Paraaortic lymph node (tissue), 1 donor: ENCODE results near the genes SIDT2, DSCAML1, SCN4B and JAML.

DNA sequence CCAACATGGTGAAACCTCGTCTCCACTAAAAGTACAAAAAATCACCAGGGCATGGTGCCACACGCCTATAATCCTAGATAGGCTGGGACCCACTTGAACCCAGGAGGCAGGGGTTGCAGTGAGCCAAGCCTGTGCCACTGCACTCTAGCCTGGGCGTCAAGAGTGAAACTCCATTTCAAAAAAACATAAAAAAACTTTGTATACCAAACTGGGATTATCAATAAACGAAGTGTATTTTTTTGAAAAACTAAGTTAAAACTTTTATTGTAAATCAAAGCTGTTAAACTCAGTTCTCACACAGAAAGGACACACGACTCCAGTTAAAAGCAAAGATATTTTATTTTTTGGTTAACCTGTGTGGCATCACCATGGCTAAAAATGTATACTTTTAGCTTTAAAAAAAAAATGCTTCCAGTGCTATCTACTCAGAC lies 84.9 kb downstream of the SIK3 start:
- PRO-cap, result no peak

DNA sequence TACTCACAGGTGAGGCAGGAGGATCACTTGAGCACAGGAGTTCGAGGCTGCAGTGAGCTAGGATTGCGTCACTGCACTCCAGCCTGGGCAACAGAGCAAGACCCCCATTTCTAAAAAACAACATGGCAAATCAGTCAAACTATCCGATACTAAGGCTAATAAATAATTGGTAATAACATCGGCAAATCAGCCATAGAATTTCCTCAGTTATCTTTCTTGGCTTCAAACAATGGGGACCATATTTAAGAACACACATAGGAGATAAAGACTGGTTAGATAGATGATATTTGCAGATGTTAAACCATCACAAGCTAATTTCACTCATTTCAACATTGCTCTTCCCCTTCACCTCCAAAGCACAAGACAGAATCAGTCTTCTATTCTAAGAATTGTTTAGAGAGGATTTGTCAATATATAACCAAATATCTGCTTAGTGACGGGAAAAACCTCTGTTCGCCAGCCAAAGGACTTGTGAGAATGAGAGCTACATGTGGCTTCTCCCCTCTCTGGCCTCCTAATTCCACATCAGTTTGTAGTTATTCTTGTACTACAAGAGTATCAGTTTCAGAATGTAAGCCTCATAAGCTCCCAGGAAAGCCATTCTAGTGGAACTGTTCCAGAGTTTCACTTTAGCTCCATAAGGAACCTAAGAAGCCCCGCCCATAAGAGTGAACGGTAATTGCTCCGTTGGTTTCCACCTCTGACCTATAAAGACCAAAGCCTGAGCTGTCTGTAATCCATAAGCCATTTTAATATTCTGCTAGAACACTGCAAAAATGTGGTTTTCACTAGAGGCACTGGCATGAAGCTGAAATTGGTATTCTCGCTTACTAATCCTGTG lies 53.2 kb downstream of the SIK3 start:
- PRO-cap, result no peak

DNA sequence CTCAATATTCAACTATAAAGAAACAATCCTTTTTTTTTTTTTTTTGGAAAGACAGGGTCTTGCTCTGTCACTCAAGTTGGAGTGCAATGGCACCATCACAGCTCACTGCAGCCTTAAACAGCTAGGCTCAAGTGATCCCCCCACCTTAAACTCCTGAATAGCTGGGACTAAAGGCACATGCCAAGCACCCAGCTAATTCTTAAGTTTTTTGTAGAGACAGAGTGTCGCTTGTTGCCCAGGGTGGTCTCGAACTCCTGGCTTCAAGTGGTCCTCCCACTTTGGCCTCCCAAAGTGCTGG lies 31.8 kb downstream of the SIK3 start:
- PRO-cap, result no peak

- PRO-cap, result no peak
These were observed 10.4 kb upstream of the SIDT2 start for GRCh38 chr11:117167690-117169022.

GRCh38 chr11:117178137-117179056 lies at the start of gene SIDT2:
Gene SIDT2, plus strand, starts transcription at chr11:117178743.
- PRO-cap, result bidirectional peak, plus-strand start at chr11:117178743, minus-strand start at chr11:117178633; bidirectional peak, plus-strand start at chr11:117179148, minus-strand start at chr11:117178916

GRCh38 chr11:117209382-117210295 lies 10.5 kb downstream of the TAGLN start:
- PRO-cap, result no peak

- PRO-cap, result no peak
These were observed 11.3 kb downstream of the PCSK7 start for GRCh38 chr11:117220495-117220973.

DNA sequence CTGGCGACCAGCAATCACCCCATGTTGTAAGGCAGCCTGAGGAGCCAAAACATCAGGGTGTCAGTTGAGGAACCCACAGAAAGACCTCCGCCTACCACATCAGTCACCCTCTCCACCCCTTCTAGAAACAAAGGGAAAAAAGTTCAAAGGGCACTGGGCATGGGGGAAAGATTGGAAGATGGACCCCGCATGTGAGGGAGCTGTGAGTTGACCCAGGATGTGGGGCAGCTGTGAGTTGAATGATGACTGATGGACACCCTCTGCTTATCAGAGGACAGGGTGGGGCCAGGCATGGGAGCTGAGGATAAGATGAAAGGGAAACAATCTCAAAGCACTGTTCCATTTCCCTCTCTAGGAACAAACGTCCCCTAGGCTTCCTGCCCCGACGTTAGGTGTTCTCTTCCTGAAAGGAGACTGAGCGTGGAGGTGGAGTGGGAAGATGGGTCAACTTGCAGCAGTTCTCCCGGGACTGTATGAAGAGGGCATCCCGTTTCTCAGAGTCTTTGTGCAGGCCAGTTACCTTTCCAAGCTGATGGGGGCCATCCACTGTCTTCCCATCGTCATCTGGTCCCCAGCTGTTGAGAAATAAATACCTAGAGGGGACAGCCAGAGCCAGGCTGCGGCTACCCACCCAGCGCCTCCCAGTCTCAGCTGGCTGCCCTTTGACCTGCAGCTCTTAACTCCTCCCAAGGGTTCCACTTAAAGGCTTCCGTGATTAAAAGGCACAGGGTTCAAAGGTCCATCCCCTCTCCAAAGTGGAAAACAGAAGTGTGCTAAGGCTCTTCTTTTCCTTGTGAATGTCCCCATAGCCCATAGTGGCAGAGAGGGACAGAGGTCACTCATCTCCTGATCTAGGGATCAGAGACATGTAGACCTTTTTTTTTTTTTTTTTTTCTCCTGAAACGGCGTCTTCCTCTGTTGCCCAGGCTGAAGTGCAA lies 7.4 kb downstream of the PCSK7 start:
- PRO-cap, result no peak

DNA sequence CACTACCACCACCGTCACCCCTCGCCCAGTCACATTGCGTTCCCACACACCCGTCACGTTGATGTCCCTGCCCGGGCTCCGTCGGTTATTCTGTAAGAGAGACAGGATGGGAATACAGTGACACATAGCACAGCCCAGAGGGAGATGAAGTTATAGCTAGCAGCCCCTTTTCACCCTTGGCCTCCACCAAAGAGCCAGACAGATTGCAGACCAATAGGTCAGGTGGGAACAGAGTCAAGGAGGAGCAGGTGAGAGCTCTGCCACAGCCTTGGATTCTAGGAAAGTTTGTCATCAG lies 3.7 kb downstream of the PCSK7 start:
- PRO-cap, result no peak

DNA sequence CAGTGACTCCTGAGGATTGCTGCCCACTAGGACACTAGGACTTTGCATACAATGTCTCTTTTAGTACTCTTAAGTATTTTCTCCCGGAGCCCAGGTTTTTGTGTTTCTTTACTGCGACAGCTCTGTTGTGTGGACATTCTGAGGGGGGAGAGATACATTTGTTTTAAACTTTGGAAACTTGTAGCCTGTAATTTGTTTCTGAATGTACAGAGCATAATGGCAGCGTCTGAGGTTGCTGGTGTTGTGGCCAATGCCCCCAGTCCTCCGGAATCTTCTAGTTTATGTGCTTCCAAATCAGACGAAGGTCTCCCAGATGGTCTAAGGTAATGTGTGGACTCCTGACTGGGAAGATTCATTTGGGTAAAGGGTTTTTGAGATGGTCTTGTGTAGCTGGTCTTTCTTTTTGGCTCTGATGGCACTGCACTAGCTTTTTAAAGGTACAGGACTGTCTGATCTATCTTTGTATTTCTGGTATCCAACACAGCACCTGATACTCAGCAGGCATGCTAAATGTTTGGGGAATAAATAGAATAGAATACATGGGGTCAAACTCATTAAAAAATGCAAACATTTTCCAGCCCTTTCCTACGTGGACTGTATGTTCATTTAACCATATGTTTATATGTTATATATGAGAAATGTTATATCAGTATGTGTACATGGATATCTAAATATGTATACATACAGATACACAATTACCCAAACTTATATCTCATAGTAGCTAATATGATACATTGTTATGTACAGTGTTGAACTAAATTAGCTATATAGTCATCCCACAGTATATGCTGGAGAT lies 1.8 kb downstream of the RNF214 start:
- PRO-cap, result no peak

DNA sequence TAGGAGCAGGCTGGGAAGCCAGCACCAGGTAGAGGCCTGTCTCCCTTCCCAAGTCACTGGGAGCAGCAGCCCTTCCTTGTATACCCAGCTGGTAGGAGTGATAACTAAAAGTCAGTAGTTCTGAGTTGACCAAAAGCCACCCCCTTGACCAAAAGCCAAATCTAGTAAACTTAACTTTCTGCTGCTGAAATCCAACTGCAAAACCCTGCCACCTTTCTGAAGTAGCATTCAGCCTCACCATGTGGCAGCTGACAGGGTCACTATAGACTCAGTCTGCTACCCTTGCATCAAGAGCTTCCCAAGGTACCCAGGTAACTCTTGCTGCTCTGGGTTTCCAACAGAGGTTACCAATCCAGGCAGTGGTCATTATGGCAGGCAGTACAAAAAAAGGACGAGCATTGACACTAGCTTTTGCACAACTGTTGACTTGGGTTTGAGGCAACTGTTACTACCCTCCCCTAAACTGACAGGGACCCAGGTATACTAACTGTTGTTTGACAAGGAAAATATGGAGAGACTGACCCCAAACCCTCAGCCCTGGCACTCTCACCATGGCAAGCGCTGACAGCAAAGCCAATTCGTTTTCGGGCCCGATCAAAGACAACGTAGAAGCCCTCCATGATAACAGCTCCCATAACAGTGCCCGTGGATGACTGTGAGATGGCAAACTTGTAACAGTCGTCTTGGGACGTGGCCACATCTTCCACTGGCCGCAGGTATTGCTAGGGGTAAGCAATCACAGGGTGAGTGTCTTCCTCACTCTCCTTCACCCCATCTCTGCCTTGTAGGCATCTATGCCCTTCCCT lies 25.9 kb downstream of the BACE1 start:
- PRO-cap, result no peak

DNA sequence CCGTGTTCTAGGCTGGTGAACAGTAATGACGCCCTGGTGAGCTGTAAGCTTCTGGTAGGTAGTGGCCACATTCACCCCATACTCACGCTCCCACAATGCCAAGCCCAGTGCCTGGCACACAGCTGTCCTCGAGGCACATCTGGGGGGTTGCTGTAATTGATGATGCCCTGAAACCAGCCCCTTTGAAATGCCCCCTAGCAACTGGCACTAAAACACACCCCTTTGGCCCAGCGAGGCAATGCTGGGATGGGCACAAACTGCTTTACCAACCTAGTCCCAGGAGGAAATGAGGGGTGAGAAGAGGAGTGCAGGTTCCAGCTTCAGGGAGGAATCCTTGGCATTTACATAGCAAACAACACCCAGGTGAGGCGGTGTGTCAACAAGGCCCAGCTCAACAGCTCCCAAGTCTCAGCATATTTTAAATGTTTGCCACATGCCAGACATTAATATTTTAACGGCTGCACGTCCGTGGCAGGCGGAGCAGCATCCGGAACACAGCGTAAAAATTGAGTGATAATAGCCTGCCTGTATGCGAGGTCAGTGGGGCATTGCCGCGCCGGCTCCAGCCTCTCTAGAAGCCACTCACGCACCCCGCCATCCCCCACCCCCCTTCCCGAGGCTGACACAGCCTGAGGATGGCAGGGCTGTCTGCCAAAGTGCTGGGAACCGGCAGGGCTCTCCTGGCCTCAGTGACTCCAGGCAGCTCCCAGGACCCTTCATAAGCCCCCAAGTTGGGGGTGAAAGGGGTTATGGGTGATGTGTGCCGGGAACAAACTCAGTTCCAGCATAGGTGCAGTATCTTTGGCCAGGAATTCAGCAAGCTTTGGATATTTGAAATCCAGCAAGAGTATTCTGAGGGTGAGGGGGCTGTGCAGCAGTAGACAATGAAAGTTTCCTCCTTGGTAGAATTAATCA lies 79.1 kb downstream of the DSCAML1 start:
- PRO-cap, result no peak

- PRO-cap, result no peak
These were observed at the start of gene DSCAML1 for GRCh38 chr11:117796591-117797531. Gene DSCAML1, minus strand, starts transcription at chr11:117797216.

GRCh38 chr11:117872624-117873426 lies 3.6 kb downstream of the FXYD6 start:
- PRO-cap, result bidirectional peak, plus-strand start at chr11:117872873, minus-strand start at chr11:117872739

- PRO-cap, result no peak
These were observed 5.6 kb upstream of the IL10RA start for GRCh38 chr11:117980613-117981022.

DNA sequence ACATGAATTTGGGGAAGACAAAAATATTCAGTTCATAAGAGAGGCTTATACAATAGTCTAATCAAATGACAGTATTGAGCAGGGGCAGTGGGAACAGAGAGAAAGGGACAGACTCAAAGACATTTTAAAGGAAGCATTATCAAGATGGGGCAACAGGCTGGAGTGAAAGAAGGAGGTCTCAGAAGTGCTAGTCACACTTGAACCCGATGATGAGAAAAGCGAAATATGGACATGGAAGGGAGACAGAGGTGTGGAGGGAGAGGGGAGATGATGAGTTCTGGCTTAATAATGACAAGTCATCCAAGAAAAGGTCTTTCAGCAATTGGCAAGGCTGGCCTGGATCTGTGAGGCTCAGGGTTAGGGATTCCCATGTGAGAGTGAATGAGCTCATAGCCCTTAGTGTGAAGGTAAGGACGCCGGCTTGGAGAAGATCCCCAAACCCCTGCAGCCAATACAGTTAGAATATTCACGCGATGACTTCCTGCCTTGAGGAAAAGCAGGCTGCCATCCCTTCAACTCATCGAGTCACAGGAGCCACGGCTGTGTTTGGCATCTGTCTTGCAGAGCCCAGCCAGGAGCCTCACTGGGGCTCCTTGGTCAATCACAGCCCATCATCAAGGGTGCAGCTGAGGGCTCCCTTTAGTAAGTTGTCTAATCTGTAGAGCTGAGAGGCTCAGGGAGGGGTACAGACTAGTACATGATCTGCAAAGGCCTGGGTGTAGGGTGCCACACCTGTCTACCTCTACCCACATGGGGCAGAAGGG lies 18.2 kb downstream of the IL10RA start:
- PRO-cap, result no peak

DNA sequence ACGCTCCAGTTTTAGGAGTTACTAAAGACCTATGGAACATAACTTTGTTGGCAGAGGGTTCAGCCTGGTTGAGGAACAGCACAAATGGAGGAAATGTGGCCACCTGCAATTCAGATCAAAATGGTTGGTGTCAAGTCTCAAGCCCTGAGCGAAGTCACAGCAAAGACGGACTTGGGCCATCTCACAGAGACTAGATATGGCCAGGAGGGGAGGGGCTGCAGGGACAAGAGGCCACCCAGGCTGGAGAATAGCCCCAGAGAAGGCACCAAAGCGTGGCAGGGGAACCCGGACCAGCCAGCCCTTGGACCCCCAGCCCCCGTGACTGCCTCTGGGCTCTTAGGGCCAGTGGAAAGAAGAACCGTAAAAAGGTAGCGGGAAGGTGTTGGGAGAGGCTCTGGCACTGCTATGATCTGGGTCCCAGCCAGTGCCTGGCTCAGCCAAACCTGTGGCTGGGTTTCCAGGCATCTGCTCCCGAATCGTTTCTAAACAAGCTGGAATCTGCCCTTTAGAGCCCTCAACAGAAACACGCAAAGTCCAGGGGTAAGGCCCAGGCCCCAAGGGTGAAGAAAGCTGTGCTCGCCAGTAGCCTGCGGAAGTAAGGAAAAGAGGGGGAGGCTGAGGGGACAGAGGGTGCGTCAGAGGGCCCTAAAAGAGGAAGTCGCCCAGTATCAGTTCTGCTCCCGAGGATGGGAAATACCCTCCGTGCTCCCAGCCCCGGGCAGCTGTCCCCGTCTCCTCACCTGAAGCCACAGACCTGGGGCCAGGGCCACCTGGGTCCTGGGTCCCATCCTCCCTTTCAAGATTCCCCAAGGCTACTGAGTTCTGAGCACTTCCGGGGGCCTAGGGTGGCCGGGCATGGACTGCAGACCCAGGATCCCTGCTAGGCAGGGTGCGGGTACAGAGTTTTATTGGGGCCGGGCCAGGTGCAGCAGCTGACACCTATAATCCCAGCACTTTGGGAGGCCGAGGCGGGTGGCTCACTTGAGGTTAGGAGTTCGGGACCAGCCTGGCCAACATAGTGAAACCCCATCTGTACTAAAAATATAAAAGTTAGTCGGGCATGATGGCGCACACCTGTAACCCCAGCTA lies 24.6 kb downstream of the IL10RA start:
- PRO-cap, result bidirectional peak, plus-strand start at position 721 of the sequence, minus-strand start at position 597 of the sequence

GRCh38 chr11:118152604-118153114 lies at the start of gene SCN4B:
Gene SCN4B, minus strand, starts transcription at chr11:118152823.
- PRO-cap, result bidirectional peak, plus-strand start at chr11:118152929, minus-strand start at chr11:118152781

DNA sequence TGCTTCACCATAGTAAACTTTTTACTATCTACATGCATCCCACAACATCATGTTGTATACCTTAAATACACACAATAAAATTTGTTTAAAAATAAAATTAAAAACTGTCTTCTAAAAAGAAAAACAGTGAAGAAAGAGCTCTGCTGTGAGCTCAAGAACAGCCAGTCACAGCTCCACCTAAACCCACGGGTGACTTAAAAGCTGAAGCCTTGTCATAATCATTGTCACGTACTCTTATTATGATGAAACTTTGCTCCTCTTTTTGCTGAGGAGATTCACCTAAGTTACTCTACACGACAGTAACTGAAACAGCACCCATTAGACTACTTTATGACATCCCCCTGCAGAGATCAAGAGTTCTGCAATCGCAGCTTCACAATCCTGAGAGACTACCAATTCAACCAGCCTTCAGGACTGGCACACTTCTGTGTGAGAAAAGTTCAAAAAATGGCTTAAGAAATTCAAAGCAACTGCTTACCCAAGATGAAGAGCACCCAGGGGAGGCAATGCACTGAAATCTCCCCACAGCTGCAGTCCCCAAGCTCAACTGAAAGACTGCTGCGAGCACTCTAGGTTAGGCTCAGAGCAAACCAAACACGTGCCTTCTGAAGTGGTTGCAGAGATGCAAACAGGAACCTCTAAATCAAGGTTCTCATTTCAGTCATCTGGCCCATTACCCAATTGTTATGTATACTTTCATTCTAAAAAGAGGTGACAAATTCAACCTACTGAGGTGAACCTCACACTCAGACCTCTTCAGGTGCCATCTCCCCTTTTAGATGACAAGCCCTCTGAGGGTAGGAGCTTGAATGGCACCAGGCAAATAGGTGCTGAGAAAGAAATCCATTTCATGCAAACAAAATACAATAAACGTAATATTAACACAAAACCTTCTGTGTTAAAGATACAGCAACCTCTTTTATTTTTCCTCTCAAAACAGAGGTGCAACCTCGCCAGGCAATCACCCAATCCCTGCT lies at the start of gene JAML:
JAML (minus strand) TSS at position 549 of the 977 bp plus-strand sequence.
- PRO-cap, result unidirectional peak, minus-strand start at position 549 of the sequence

DNA sequence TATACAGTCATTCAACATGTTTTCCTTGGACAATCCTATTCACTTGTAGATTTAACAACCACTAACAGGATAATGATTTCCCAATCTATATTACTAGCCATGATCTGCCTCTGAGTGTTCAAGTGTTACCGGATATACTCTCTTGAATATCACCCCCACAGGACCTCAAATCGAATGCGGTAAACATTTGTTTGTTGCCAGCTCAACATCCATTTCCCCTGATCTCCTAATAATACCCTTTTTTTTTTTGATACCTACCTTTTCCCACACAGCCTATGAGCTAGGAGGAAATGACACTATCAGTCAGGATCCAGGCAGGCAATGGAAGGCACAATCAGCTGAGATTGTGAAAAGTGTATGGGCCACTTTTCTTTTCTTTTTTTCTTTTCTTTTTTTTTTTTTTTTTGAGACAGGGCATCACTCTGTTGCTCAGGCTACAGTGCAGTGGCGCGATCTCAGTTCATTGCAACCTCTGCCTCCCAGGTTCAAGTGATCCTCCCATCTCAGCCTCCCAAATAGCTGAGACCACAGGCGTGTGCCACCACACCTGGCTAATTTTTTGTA lies 5.9 kb downstream of the MPZL3 start:
- PRO-cap, result no peak